Cardiac atrium fibroblast (primary cell): ENCODE measurements around a stretch of chr13.

DNA sequence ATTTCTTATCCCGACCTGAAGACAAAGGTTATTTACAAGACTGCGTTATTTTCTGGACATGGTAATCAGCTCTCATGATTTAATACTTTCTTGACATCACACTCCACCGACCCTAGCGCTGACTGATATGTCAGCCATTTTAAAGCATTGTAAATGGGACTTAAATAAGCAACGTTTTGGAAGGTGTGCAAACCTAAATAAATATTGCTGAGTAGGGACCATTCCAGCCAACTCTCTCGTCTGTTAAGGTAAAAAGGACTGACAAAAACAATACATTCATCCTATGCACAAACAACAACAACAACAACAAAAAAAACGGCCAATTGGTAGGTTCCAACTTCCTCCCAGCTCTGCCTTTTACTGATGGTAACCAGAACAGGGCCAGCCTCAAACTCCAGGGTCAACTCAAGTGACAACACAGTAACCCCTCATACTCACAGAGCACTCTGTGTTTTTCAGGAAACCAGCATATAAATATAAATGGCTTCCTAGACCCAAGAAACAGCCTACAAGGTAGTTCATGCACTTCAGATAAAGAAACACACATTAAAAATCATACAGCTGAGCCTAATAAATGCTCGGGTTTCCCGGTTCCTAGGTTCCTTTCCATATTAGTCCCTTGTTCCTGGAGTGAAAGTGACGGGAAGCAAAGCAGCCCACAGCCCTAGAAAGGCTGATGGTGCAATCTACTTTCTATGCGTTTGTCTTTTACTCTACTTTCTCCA, 34.7 kb downstream of the STK24 start:
- RAMPAGE, long total RNA: no peak

DNA sequence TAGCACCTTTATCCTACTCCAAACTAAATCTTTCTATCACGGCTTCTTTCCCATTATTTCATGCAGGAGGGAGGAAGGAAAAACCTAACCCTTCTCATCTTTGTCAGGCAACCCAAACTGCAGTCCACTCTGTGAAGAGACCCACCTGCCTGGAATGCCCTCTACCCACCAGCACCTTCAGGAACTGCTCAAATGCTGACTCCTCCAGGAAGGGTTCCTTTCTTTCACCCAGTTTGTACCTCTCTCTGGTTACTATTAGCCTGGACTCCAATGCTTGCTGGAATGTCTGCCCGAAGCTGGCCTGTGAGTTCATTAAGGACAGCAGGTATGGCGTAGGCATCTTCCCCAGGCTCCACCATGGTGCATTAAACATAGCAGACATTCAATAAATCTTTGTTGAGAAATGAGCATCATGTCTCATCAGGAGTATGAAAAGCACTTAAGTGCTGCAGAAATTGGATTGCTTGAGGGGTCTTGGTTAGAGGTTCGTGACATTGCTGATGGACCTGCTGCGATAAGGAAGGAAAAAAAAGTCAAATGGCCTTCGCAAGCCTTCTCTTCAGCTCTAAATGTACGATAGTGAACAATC, 25.3 kb downstream of the STK24 start:
- RAMPAGE, long total RNA: no peak

DNA sequence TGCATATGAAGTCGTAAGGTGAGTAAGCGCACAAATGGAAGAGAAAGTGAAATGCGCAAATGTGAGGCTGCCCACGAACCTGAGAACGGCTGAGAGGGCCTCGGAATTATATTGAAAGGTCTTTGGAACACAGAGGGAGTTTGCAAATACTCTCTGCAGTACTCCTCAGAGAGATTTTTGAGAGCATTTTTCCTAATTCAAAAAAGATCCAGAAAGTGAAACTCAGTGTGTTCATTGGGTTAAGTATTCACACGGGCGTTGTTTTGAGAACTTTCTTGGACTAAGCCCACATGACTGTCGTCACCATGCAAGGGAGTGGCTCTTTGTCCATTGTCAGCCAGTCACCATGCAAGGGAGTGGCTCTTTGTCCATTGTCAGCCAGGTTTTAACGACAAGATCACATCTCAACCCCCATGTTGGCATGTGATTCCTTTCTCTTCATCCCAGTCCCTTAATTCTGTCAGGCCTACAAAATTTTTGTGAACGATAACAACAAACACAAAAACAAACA, 81.2 kb upstream of the STK24 start:
- RAMPAGE, long total RNA: no peak

DNA sequence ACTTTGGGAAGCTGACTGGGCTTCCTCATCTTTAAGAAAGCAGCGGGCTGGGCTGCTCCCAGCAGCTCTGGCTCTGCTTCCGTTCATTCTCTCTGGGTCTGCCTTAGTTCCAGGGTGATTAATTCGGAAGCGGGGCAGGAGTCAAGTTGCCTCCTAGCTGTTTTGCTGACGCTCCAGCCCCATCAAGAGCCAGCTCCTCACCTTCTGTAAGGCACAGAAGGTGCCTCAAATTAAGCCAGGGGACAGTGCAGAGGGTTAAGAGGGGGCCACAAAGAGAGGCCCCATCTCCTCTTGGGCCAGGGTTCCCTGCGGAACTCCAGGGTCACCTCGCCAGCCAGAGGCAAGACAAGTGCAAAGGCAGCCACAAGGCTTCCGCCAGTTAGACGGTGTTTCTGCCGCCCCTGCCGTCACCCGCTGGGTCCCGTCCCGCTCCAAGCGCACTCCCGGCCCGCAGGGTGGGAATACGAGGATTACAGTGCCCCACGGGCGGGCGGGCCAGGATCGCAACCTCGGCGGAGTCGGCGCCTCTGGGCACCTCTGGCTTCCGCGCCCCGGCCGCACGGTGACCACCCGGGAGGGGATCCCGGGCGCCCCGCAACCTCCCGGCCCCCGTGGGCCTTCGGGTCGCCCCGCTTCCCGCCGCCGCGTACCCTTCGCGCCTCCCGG, 483 bp downstream of the SLC15A1 start:
- RAMPAGE, long total RNA: no peak

- RAMPAGE, long total RNA: no peak
Measured at GRCh38 chr13:98761339-98761575, 8.8 kb upstream of the SLC15A1 start.

- RAMPAGE, long total RNA: no peak
Measured at GRCh38 chr13:98963191-98963623, 14.7 kb downstream of the DOCK9 start.

GRCh38 chr13:98998722-98999399, 21.0 kb upstream of the DOCK9 start:
- RAMPAGE, long total RNA: no peak

GRCh38 chr13:99015621-99016250, 37.9 kb upstream of the DOCK9 start:
- RAMPAGE, long total RNA: no peak

DNA sequence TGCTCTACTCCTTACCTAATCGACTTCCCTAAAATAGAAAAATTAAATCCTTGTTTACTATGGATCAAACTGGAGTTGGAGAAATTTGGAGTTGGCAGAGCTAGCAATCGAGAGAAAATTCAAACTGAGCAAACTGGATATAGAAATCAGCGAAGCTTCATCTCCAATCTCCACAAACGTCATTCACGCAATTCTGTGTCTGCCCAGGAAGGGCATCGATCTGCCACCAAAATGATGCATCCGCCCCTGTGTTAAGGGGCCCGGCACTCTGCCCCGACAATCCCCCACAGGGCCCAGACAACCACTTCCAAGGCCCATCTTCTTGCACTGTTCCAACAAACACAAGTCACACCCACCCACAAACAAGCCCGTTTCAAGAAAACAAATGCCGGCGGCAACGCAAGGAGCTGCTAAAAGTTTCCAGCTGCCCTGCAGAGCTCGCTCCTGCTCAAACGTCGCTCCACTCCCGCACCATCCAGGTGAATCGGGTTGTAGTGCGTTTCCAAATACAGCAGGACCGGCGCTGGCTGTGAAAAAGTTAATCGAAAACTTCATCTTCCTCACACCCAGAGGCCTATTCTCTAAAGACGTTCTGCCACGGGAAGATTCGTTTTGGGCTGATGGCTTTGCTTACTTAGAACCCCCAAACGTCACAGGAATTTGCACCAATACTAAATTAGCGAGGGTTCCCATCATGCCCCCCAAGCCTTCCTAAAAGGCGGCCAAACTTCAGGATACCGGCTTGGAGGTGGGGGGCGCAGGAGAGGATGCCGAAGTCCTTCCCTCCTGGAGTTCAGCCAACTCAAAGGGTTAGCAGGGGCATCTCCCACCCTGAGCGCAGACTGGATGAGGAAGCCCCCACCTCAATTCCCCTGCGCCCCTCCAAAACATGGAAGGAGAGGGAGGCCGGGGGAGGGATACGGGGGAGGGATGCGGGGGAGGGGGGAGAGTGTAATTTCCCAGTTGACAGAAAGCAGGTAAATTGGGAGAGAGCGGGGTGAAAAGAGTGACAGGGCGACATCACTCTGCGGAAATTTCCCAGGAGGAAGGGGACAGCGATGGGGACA, 107.4 kb upstream of the DOCK9 start:
- RAMPAGE, long total RNA: no peak

DNA sequence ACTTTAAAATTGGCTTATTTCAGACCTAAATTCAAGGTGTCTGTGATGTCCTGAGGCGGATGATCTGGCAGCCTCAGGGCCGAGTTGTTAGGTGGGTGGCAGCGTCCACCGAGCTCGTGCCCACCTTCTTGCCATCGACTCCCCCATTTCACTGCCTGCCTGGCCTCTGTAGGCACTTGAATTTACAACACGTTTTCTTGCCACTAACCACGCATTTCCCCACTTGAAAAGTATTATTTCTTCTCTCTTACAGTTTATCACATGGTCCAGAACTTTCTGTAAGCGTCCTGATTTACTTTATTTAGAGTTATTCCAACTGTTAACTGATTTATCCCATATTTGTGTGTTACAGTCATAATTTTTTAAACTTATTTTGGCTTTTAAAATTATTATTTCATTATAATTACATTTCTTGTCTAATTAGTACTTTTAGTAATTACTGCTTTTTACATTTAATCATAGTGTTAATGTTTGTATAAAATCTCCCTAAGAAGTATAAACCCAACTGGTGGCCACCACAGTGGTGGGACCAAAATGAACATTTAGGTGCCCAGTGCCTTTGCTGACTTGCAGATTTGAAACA, 17.2 kb downstream of the UBAC2 start:
- RAMPAGE, long total RNA: no peak

DNA sequence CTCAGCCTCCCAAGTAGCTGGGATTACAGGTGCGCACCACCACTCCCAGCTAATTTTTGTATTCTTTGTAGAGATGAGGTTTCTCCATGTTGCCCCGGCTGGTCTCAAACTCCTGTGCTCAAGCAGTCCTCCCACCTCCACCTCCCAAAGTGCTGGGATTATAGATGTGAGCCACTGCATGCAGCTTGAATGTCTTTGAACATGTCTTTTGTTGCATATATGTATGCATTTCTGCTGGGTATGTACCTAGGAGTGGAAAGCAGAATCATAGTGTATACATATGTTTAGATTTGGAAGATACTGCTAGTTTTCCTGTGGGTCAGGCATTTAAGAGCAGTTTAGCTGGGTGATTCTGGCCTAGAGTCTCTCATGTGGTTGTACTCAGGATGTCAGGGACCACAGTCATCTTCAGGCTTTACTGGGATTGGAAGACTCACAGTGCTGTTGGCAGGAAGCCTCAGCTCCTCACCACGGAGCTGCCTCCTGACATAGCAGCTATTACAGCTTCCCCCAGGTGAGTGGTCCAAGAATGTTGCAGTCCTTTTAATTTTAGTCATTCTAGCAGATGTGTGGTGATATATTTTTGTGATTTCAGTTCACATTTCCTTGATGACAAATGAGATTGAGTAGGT, 16.8 kb upstream of the GPR18 start:
- RAMPAGE, long total RNA: no peak

- RAMPAGE, long total RNA: no peak
Measured at GRCh38 chr13:99285774-99286222, 21.4 kb downstream of the GPR183 start.

- RAMPAGE, long total RNA: no peak
Measured at GRCh38 chr13:99287740-99288573, 19.2 kb downstream of the GPR183 start.

GRCh38 chr13:99303589-99304965, 3.1 kb downstream of the GPR183 start:
- RAMPAGE, long total RNA: no peak

DNA sequence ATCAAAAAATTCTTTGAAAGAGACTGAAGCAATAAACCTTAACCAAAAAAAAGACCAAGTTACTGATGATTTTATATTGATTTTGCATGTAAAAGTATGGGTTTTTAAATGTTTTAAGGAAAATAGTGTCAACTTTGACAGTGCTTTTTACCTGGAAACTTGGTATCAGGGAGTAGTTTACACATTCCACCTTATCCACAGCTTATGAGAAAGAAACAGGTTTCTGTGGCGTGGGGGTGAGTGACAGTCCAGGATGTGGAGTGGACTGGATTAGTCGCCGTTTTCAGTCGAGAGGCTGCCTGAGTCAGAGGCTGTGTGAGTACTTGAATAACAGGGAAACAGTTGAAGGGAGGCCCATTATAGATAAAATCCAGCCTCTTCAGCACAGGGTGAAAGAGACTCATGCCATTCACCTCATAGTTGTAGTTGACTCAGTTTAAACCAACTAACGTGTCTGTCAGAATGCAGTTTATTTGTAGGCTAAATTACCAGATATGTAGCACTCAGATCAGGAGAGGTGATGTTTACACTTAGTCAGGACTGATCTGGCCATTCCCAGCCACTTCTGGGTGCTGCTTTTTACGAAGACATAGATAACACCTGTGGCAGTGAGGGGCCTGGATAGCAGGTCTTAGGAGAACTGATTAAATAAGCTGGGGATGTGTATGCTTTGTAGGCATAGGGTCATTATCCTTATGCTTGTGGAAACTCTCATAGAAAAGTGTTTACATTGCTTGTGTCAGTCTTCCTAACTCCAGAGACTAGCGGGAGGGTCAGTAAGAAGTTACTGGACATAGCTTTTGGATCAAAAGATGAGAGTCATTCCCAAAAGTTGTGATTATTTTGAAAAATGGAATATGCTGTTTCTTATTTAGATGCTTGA, 708 bp upstream of the GPR183 start:
- RAMPAGE, long total RNA: no peak

- RAMPAGE, long total RNA: no peak
Measured at GRCh38 chr13:99425462-99425956, 75.8 kb upstream of the TM9SF2 start.

DNA sequence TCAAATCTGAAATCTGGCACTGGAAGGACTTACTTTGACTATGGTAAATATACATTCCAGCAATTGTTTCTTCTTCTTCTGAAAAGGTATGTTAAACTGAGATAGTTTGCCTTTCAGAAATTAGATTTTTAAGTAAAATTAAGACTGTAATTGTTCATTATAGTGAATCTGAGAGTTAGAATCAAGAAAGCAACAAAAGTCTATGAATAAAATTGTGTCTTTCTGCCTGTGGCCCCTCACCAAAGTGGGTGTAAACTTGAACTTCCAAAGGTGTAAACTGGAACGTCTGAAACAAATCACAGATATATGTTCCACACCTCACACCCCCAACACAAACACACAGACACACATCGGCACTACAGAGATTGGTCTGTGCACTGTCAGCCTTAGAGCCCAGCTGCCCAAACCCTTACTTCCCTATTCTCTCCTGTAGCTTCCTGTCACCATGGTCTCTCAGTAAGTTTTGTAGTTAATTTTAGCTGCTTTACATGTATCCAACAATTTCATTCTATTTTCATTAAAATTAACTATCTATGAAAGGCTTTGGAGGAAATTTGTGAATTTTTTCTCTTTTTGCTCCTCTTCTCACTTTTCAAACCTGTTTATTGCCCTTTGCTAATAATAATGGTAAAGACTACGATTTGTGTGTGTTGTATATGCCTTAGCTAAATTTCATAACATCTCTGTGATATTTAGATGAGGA, 5.3 kb downstream of the TM9SF2 start:
- RAMPAGE, long total RNA: no peak

GRCh38 chr13:99524721-99525487, 23.6 kb downstream of the TM9SF2 start:
- RAMPAGE, long total RNA: no peak

GRCh38 chr13:99656151-99656542, 49.7 kb downstream of the CLYBL start:
- RAMPAGE, long total RNA: no peak

GRCh38 chr13:99909849-99910344, 61.7 kb downstream of the ZIC5 start:
- RAMPAGE, long total RNA: no peak